Endothelial cell (in vitro differentiated cells): ENCODE measurements around a stretch of chr1.

DNA sequence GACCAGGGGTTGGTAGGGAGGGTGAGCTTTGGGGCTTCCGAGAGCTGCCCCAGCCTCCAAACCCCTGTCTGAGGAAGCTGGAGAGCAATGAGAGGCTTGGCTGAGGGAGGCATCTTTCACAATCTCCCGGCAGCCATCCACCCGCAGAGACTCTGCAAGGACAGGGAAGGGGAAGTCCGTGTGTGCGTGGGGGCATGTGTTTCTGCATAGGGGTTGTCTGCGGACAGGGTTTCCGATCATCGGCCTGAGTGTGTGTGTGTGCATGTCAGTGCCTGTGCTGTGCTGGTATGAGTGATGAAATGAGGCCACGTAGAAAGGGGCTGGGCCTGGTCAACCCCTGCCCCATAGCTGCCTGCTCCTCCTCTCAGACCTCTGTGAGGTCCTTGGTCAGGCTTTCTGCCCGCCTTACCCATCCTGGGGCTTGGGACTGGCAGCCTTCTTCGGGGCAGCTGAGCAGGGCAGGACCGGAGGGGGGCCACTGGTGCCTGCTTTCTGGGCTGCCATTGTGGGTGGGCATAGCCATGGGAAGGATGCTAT lies 12.7 kb downstream of the RPS6KA1 start:
- PRO-cap: no peak

DNA sequence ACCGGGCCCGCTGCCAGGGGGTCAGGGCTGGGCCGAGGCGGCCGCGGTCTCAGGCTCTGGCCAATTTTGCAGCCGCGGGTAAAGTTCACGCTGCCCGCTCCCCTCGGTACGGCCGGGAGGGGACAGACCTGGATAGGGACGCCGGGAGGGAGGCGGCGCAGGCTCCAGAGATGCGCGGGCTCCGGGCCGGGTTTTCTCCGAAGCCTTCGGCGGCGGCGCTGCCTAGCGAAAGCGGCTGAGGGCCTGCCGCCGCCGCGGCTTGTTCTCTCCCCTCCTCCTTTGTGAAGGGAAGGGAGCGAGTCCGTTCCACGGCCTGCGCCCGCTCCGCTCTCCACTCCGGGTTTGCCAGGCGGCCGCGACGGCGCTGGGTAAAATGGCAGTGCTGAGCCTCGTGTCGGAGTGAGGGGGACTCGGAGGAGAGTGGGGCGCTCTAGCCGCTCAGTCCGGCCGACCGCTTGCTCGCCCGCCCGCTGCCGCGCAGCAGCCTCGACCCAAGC lies 421 bp upstream of the ARID1A start:
- PRO-cap: bidirectional peak, plus-strand start at position 348 of the sequence, minus-strand start at position 283 of the sequence

- PRO-cap: unidirectional peak, minus-strand start at chr1:26699684
Measured at GRCh38 chr1:26699509-26700194, 3.8 kb downstream of the ARID1A start.

GRCh38 chr1:26705824-26706275 lies 10.0 kb downstream of the ARID1A start:
- PRO-cap: no peak

GRCh38 chr1:26772700-26773149 lies 15.0 kb upstream of the PIGV start:
- PRO-cap: no peak

DNA sequence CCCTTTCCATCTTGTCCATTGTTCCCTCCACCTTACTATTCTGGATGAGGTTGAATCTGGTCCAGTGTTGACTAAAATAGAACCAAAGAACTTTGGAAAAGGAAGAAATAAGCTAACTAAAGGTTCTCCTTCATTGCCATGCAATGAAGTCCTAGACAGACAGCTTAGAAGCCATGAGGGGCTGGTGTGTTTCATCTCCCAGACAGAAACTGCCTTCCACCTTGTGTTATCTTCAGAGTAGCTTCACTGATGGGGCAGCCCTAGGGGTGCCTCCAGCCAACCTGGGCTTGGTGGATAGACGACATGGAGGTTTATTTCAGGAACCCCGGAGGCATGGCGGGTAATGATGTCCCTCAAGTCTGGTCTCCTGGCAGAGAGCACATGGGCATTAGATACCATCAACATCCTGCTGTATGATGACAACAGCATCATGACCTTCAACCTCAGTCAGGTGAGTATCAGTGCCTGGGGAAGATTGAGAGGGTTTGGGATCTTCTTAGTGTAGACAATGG lies 12.4 kb upstream of the PIGV start:
- PRO-cap: no peak

GRCh38 chr1:26797450-26798223 lies 9.9 kb downstream of the PIGV start:
- PRO-cap: no peak

- PRO-cap: no peak
Measured at GRCh38 chr1:26852151-26852975, 10.6 kb upstream of the SFN start.

DNA sequence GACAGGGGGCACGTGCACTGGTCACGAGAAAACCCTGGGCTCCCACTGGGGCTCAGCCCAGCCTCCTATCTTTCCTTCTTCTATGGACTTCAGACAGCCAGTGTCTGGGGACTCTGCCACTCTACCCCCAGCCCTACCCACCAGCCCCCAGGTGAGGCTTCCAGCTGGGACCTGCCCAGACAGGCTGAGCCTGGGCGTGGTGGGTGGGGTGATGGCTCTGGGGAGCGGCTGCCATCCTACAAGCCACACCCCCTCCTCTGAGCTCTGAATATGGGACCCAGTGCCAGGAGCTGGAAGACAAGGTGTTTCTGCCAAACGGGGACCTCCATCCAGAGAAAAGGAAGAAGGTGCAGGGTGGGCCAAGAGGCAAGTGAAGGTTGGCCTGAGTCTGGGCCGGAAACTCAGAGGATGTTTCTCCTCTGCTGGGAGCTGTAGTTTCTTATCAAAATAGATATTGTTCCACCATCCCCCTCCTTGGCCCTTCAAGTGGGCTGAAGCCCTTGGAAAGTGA lies 7.9 kb upstream of the SFN start:
- PRO-cap: no peak

GRCh38 chr1:26858551-26859364 lies 4.2 kb upstream of the SFN start:
- PRO-cap: no peak

- PRO-cap: no peak
Measured at GRCh38 chr1:26863403-26863916, 511 bp downstream of the SFN start.

DNA sequence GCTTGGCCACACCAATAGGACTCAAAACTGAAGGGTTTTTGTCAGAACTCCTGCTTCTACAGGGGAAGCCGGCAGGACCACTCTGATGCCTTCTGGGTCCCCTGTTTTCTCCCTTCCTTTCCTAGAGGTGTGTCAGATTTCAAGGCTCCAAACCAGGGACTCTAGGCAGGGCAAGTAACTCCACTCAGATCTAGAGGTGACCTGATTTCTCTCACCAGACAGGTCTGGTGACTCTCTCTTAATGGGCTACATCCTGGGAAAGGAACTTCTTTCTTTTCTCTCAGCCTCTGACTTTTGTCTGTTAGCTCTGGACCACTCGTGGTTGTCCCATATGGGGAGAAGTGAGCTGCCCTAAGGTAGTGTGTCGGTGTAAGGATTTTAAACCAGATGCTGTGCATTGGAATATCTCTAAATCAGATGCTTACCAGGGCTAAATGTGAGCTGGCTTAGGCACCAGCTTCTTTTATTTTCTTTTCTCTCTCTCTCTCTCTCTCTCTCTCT lies 4.9 kb downstream of the SFN start:
- PRO-cap: no peak

DNA sequence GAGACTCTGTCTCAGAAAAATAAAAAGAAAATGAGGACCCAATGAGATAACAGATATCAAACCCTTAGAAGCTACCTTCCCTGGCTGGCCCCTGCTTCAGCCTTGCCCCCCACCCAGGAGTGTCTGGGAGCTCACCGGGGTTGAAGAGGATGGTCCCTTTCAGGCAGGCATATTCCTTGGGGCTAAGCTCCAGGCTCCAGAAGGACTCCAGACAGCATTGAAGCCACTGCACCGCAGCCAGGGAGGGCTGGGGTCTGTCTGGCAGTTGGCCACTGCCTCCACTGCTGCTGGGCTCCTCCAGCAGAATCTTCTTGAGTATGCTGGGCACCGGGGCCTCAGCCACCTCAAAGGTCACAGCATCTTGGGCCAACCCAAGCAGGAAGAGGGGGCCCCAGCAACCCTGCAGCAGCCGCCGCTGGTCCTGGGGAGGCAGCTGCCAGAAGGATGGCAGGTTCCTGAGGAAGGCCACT lies 466 bp downstream of the NR0B2 start:
- PRO-cap: no peak

GRCh38 chr1:27070923-27071450 lies 58.3 kb upstream of the TENT5B start:
- PRO-cap: unidirectional peak, minus-strand start at chr1:27071142

DNA sequence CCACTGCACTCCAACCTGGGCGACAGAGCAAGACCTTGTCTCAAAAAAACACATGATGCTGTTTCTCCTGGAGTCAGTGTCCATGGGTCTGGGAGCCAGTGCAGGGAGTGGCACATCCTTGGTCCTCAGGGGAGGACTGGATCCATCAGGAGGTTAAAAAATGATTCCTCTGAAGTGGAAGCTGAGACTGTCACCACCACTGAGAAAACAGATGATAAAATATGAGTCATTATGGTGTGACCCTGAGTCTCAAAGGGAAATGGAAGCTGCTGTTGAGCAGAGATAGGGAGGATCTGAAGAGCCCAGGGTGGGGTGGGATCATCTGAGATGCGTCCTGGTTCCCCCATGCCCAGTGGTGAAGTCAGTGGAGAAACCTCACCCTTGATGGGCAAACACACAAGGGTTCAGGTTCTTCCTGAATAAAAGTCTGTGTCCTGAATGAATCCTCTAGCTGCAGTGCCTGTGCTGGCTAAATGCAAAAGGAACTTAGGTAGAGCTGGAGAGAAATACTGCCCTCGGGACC lies 61.6 kb upstream of the TENT5B start:
- PRO-cap: no peak

- PRO-cap: no peak
Measured at GRCh38 chr1:27105812-27106158, 49.1 kb downstream of the SLC9A1 start.

DNA sequence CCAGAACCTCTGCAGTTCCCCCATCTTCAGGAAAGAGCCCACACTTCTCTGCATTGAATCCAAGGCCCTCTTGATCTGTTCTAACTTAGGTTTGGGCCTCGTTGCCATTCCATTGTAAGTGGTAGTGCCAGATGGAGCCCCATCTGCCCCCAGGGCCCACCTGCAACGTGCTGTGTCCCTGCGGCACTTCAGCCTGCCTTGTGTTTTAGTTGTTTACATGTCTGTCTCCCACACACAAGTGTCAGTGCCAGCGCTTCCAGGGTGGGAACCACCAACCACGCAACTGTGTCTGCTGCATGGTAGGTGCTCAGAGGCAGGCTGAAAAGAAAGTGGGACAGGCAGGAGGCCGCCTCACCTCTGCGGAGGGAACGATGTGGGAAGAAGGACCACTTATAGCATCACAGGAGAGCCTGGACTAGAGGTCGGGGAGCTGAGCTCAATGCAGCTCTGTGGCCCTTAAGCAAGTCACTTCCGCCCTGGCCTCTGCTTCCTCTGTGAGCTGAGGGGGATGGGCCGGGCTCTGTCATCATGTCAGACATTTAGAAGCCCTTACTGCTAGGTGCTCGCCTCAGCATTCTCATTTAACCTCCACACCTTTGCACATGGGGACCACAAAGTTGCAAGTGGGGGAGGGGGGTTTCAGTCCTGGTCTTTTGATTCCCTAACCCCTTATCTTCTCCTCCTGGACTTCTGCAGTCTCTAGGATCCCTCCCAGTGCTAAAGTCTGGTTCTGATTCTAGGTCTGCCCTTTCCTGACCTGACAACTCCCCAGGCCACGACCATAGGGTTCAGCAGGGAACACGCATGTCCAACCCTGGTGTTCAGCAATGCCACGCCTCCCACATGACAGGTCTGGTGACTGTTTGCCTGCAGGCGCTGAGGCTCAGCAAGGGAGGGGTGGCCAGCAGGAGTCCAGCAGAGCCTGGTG lies 17.8 kb downstream of the SLC9A1 start:
- PRO-cap: no peak

DNA sequence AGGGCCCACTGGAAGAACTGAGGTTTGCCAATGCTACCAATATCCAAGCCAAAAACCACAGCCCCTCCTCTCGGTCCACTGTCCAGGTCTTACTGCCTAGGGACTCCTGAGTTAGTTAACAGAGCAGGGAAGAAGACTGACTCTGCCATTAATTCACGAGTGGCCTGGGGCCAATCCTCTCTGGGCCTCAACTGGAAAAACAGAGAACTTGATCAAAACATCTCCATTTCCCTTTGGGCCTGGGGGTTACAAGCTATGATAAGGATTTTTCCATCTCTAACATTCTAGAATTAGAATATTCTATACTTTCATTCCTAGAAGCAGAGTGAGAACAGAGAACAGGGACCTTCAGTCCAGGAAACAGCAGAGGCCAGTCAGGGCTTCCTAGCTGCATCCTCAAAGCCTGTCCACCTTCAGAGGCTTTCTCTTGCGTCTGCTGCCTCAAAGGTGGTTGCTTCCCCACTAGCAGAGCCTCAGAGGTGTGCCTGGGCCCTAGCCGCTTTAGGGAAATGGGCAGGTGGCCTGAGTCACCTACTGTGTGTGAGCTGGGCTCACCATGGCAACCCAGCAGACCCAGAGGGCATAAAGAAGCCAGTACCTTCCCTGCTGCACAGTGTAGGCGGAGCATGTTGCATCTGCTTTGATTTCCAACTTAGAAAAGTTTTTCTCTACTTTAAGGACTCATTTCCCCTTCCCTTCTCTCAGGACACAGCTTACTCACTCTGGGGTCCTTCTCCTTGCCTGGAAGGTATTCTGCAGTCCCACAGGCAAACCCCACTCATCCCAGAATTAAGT lies 12.6 kb downstream of the SLC9A1 start:
- PRO-cap: no peak

DNA sequence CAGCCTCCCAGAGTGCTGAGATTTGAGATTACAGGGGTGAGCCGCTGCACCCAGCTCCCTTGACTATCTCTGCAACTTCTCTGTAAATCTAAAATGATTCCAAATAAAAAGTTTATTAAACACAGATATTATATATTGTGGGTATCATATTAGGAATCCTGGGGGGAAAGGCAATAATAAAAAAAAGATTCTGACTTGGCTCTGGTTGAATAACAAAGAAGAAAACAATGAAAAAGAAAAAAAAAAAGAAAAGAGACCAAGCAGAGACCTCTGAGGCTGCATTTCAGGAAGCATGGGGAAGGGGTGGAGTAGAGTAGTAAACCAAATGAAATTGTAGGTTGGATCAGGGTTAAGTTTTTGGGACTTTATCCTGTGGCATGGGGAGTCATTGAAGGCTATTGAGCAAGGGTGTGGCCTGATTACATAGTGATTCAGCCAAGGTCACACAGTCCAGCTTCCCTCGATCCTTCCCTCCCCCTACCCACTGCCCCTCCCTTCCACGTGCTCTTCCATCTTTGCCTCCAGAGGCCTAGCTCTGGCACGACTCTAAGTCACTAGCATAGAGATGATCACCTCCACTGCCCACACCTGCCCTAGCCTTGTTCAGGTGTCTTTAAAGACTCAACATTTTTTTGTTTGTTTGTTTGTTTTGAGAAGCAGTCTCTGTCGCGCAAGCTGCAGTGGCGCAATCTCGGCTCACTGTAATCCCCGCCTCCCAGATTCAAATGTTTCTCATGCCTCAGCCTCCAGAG lies 37.0 kb upstream of the SLC9A1 start:
- PRO-cap: no peak

DNA sequence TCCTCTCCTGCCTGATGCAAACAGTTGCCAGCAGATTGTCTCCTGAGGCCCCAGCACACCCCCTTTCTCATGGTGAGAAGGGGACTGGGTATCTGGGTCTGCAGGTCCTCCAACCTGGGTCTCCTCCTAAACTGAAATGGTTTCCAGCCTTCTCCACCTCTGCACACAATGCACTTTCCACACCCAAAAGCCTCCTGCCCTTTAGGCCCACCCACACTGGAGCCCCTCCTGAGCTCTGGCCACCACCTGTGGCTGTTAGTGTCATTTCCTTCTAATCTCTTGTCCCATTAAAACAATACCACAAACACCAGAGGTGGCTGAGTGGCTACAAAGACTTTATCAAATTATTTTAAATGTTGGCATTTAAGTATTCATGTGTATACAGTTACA lies 11.5 kb downstream of the GPR3 start:
- PRO-cap: no peak